ENCODE data around the genes MMUT and PKHD1.

GRCh38 chr6:46376582-46377005, 114.7 kb downstream of the RCAN2 start:
- PRO-cap, 8 experiments = no peak in any of the 8 experiments

GRCh38 chr6:46671915-46672802, 15.5 kb upstream of the TDRD6 start:
- PRO-cap, 8 experiments = no peak in any of the 8 experiments

DNA sequence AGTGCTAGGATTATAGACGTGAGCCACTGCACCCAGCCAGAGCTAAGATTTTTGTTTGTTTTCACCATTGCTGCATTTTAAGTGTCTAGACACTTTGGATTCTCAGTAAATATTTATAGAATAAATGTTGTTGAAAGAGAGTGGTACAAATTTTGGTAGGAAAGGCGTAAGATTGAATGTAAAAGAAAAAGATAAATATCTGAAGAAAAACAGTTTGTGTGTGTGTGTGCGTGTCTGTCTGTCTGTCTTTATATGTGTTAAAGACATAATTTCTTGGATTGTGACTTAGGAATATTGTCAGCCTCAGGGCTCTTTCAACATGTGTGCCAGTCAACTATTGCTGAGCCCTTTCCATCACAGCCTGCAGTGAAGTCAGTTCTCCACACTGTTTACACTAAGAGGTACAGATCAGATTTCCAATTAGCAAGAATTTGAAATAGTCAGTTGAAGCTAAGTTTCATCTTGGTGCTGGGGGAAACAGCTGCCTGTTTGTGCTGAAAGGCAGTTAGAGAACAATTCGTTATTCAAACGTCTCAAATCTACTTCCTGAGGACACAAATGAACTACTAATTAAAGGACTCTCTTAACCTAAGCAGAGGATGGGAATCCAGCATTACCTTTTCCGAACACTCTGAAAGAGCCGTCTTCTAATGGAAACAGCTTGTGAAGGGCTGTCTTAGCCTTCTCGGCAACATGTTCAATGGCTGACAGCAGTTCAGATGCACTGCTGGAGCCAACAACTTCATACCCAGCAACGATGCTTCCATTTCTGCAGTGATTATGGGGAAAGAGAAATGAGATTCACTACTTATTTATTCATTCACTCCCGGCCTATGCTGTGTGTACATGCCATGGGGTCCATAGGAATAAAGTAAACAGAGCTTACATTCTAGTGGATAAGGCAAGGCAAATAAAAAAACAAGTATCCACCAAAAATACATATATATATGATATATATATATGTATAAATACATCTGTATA, 25.8 kb downstream of the ADGRF1 start:
- PRO-cap, 8 experiments = no peak in any of the 8 experiments

DNA sequence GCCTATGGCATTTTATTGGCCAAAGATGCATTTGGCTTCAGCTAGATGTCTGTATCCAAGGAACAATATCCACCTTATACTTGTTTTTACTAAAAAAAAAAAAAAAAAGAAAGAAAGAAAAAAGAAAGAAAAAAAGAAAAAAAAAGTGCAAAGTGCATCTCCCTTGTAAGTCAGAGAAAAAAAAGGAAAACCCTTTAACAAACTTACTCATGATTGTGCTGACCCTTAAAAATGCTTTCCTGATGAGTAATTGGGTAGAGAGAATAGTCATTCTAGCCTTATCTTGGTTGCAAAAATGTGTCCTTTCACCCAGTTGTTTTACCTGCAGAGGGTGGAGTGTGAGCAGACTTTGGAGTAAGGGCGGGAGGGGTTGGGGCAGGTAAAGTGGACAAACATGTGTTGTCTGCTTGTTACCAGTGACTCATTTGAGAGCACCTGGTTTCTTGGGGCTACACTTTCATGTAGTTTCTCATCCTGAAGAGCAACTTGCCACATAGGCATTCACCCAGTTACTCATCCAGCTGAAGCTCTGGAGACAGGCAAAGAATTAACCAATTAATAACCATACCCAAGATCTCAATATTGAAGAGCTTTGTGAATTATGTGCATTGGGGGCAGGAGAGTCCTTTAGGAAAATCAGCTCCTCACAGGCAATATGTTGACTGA, 121.2 kb downstream of the TNFRSF21 start:
- PRO-cap, 8 experiments = no peak in any of the 8 experiments

DNA sequence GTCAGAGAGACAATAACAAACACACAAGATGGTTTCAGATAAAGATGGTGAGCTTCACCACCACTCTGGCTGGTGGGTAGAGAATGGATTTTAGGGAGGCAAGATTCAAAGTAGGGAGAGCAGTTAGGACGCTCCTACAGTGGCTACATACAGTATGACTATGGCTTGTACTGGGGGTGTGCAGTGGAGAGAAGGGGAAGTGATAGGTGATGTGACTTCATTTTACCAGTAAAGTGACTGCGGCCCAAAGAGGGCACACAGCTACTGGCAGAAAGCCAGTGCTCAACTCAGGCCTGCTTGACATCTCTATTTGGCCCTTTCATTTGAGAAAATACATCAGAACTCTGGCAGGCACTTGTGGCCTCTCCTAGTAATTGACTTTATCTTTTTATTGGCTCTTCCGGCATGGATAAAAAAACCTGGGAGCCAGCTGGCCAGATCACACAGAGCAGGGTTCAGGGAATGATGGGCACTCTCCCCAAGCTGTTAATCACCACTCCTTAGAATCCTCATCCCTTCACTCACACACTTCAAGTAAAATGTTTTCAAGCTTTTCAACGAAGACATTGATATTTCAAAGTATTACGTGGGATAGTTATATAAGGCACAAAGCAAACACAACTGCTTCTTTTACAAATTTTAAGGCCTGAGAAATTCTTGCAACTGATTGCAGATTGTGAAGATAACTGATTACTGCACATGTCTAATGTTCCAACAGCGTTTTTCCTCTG, 73.7 kb downstream of the TNFRSF21 start:
- PRO-cap, 8 experiments = no peak in any of the 8 experiments

DNA sequence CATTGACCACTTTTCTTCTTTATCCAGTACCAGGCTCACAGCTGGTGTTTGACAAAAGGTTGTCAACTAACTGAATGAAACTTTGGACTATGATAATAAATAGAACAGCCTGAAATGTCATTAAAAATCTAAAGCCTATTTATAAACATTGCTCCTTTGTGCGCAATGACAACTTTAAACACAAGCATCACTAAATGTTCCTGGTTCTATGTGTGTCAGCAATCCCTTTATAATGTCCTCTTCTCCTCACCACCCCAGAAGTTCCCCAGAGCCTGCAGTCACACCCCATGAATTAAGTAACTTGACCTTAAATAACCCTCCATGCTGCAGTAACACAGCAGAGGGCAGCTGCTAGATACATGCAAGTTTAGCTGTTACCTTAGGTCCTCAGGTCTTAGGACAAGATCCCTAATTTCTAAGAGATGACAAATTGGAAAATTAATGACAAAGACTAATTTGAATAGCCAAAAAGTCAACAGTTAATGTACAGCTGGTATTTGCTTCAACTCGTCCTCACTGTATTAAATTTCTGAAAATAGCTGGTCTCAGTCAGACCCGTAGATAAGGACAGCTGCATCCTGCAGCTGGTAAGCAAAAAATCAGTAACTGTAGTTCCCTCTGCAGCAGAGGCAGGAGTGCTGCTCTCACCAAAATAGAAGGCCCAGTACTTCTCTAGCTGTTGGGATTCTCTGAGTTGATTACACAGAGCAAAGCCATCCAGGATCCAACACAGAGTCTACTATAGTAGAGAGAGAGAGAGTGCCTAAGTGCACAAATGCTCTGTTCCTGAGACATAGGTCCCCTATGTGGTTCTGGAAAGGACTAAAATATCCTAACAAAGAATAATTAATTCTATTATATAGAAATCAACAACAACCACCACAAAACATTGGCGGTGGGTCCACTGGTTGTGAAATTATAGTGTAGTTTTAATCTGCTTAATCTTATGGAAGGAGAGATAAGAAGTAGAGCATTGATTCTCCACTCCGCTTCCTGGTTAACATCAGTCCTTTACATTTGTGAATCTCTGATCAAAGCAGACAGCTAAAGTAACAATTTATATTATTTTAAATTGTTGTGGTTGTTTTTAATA, 62.3 kb downstream of the TNFRSF21 start:
- PRO-cap, 8 experiments = no peak in any of the 8 experiments

DNA sequence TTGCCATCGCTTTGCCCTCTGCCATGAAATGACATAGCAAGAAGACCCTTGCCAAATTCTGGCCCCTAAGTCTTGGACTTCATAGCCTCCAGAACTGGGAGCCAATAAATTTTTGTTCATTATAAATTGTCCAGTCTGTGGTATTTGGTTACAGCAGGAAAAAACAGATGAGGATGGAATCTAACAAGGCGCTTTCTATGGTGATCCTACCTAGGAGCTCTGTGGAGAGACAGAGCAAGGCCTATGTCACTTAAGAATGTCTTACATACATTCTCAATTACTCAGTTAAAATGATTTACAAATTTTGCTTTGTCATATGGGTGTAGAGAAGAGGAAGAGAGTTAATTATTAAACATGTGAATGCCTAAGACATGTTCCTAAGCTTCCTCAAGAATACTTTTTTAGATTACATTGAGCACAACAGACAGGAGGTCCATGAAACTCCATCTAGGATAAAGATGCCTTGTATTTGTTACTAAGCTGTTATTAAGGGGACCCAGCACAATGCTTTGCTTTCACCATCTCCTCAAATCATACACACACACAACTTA, 70.4 kb upstream of the CD2AP start:
- PRO-cap, 8 experiments = no peak in any of the 8 experiments

DNA sequence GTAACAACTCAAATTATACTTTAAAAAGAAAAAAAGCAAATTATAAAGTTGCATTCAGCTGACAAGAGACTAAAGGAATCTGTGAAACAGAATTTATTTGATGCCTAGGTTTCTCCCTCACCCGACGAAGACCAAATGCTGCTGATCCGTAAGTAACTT, 545 bp upstream of the CD2AP start:
- PRO-cap, 8 experiments = no peak in any of the 8 experiments

- PRO-cap, 8 experiments = no peak in any of the 8 experiments
Measured at GRCh38 chr6:47669879-47670534, 28.4 kb upstream of the ADGRF4 start.

DNA sequence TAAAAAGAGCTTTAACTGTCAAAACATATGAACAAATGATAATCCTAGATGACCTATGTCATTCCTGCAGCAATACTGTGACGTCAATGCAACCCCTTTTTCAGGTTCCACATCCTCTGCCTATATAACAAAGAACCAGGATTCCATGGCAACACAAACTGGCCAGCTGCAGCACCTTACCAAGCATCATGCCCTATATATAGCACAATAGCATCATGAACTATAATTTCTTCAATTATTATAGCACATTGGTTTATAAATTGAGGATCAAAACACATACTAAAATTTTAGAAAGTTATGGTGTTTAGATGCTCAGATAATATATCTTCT, 615 bp upstream of the PTCHD4 start:
- PRO-cap, 8 experiments = no peak in any of the 8 experiments

- PRO-cap, 8 experiments = no peak in any of the 8 experiments
Measured at GRCh38 chr6:48389388-48389955, 278.5 kb upstream of the PTCHD4 start.

DNA sequence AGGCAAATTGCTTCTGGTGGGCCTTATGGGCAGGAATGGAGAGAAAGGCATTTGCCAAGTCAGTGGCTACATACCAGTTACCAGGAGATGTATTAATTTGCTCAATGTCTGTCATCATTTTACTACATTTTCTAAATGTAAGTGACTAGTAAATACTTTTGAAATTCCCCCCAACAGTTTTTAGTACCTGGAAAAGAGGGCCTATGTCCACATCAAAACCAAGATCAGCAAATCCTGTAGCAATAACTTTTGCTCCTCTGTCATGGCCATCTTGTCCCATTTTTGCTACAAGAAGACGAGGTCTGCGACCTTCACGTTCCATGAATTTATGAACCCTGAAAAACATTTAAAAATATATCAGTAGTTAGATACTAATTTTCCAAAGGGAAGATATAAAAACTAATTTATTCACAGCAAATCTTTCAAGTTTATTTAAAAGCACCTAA, 23.0 kb downstream of the MMUT start:
- PRO-cap, 8 experiments = no peak in any of the 8 experiments

DNA sequence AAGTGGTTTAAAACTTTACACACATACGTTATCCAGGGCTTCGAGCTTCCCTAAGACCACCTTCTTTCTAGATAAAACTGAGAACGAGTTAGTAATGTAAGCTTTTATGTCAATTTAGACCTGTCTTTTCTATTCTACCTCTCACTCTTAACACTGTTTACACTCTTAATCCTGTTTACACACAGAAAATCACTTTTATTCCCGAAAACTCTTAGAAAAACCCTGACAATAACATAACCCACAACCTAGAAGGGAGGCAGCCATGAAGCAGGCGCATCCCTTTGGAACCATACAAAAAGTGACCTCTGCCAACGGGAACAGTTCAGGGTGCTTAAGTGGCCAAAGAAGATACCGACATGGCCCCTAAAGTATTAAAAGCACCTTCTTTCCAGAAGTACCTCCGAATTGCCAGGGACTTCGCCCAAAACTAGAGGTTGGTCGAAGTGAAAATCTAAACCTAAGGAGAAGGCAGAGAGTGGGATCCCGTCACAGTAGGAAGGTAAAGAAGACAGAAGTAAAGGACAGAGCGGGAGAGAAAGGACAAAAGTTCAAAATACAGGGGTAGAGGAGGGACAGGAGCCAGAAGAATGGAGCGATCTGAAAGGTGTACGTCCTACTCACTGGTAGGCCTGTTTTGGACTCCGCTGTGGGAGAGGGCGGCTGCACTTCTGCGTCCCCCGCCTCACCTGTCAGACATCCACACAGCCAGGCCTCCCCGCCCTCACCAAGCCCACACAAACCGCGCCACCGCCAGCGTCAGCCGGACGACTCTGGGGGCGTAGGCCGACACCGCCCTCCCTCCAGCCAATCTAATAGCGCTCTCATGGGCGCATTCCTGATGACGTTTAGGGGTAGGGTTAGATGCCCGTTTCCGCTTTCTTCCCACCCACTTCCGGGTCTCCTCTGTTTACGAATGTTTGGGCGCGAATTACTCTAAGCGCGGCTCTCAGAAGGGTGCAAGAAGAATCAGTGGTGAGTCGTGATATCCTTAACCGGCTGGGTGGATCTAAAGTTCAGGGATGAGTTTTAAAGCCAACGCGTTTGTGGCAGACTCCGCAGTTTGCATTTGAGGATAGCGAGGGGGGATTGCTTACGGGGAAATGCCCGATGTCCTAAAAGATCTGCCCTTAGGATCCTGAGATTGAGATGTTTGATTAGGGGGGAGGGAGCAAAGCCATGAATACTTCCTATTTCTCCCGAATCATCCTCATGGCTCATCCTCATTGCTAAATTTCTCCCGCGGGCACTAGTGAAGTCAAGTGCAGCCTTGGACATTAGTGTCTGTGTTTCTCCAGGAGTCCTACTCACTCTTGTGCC, at the start of gene MMUT:
MMUT (minus strand) TSS at position 772 of the 1,317 bp plus-strand sequence.
- PRO-cap, 8 experiments = peak in 8 of 8 experiments; most common plus-strand start position 889 of the sequence (in 8); most common minus-strand start position 699 of the sequence (in 3)

- PRO-cap, 8 experiments = no peak in any of the 8 experiments
Measured at GRCh38 chr6:52087276-52087737, at the start of gene PKHD1. Gene PKHD1 (minus strand): TSS chr6:52087613.

- PRO-cap, 8 experiments = no peak in any of the 8 experiments
Measured at GRCh38 chr6:52267770-52268286, 16.7 kb downstream of the MCM3 start.

- PRO-cap, 8 experiments = no peak in any of the 8 experiments
Measured at GRCh38 chr6:52271632-52272617, 12.6 kb downstream of the MCM3 start.

GRCh38 chr6:52325649-52326839, 35.9 kb upstream of the PAQR8 start:
- PRO-cap, 8 experiments = no peak in any of the 8 experiments

DNA sequence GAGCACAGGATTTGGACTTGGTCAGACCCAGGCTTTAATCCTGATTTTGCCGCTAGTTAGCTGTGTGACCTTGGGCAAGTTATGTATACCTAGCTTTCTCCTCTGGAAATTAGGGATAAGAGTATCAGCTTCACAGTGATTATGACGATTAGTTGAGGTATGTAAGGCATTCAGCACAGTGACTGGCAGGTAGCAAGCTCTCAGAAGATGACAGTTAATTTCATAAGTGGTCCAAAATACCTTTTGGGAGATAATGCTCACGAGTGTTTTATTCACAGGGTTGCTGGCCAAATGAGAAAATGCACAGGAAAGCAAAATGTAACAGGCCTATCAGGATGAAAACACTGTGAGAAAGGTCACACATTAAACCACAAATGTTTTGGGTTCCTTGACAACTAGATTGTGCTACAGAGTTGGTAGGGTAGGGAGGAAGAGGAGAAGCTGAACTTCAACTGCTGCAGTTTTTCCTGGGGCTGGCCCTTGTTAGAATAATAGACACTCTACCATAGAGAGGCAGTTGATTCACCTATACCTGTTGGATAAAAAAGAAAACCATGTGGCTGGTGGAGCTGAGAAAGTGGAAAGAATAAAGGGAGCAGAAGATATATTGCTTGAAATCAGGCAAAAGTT, 28.2 kb upstream of the PAQR8 start:
- PRO-cap, 8 experiments = peak in 2 of 8 experiments; most common plus-strand start position 410 of the sequence (in 2)

GRCh38 chr6:52362306-52363393, 699 bp downstream of the PAQR8 start:
- PRO-cap, 8 experiments = peak in 4 of 8 experiments; most common plus-strand start chr6:52362813 (in 1); most common minus-strand start chr6:52362751 (in 4)

- PRO-cap, 8 experiments = no peak in any of the 8 experiments
Measured at GRCh38 chr6:52390021-52390741, 28.2 kb downstream of the PAQR8 start.